Esophagus squamous epithelium (tissue), 4 donors: ENCODE data around the genes PIK3CD and PGD.

- PRO-cap: bidirectional peak, plus-strand start at chr1:9477052, minus-strand start at chr1:9476891
- RAMPAGE, long total RNA, 4 experiments: no peak in any of the 4 experiments
These were observed 62.6 kb upstream of the SLC25A33 start for GRCh38 chr1:9476596-9477124.

GRCh38 chr1:9612917-9614101 lies 24.6 kb downstream of the TMEM201 start:
- PRO-cap: no peak
- RAMPAGE, long total RNA, 4 experiments: start-site peak on the plus strand in 1 of 4 experiments, at chr1:9613103-9613727 at its widest, 12 reads per replicate

GRCh38 chr1:9630995-9631357 lies 20.6 kb upstream of the PIK3CD start:
- PRO-cap: no peak
- RAMPAGE, long total RNA, 4 experiments: no peak in any of the 4 experiments

DNA sequence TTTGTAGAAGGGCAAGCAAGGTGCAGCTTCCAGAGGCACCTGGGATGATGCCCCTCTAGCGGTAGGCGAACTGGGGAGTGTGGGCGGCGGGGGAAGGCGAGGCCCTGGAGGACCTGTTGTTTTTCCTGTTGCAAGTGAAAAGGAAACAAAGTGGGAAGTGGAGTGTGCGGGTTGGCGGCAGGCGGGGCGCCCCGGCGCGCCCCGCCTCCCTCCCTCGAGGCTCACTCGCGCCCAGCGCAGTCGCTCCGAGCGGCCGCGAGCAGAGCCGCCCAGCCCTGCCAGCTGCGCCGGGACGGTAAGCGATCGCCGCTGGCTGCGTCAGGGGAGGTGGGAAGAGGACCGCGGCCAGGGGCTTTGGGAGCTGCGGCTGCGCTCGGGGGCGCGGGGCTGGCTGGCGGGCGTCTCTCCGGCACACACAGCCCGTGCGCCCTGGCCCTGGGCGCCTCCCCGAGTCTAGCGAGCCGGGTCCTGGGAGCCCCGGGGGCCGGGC lies at the start of gene PIK3CD:
PIK3CD (plus strand) TSS at position 224 of the 490 bp plus-strand sequence.
- PRO-cap: bidirectional peak, plus-strand start at position 224 of the sequence, minus-strand start at position 136 of the sequence
- RAMPAGE, long total RNA, 4 experiments: start-site peak on the plus strand in 3 of 4 experiments, centred at positions 225 to 238 of the sequence, 43 to 66 reads per replicate

GRCh38 chr1:9731506-9732289 lies 80.2 kb downstream of the PIK3CD start:
- PRO-cap: no peak
- RAMPAGE, long total RNA, 4 experiments: start-site peak on the minus strand in 1 of 4 experiments, at chr1:9731794-9731798 at its widest, 28 reads per replicate

- PRO-cap: no peak
- RAMPAGE, long total RNA, 4 experiments: no peak in any of the 4 experiments
These were observed 37.1 kb upstream of the CLSTN1 start for GRCh38 chr1:9860615-9861483.

GRCh38 chr1:9871955-9872622 lies 38.0 kb downstream of the CTNNBIP1 start:
- PRO-cap: unidirectional peak, minus-strand start at chr1:9872362
- RAMPAGE, long total RNA, 4 experiments: start-site peak on the minus strand in 1 of 4 experiments, at chr1:9872001-9872008 at its widest, 44 reads per replicate

DNA sequence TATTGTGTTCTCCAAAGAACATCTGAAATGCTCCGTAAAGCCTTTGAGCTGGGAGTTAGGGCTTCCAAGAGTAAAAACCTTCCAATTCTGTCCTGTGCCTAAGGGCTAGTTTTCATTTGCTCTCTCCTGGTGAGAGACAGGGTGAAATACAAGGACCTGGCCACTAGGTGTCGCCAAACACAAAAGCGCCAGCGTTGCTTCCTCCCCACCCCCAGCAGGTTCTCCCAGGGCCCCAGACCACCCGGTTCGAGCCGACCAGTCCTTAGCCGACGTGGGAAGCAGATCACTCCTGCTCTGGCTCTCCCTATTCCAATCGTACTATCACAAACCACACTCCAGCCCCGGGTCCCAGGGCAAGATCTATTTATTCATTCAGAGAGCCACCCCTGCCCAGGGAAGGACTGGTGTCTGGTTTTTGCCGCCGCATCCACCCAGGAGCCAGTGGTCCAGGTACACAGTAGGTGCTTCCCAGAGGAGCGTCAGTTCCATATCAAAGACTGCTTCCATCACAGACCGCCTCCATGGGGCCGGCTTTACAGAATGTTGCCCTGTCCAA lies 35.1 kb downstream of the CTNNBIP1 start:
- PRO-cap: unidirectional peak, plus-strand start at position 265 of the sequence
- RAMPAGE, long total RNA, 4 experiments: no peak in any of the 4 experiments

DNA sequence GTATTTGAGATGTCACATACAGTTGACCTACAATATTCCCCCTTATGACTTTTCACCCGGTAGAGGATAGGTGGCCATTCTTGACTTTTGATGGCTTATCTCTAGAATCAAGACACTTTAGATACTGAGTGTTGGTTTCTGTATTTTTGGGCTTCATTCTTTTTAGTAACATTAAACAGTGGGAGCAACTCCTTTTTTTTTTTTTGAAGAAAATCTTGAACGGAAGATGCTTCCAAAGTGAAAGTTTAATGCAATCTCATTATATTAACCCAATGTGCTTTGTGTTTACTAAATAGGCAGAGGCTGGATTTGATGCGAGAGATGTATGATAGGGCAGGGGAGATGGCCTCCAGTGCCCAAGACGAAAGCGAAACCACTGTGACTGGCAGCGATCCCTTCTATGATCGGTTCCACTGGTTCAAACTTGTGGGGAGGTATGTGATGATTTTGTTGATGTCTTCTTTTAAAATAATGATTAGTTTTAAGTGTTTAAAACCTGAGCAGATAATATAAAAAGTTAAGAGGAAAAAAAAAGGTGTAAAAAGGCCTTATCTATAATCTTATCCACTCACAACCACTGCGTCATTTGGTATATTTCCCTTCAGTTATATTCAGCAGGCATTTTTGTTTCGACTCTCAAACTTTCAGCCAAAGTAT lies 74.3 kb upstream of the PGD start:
- PRO-cap: no peak
- RAMPAGE, long total RNA, 4 experiments: no peak in any of the 4 experiments

GRCh38 chr1:10378461-10379652 lies 20.0 kb upstream of the PGD start:
- PRO-cap: bidirectional peak, plus-strand start at chr1:10378792, minus-strand start at chr1:10378513
- RAMPAGE, long total RNA, 4 experiments: no peak in any of the 4 experiments

- PRO-cap: bidirectional peak, plus-strand start at chr1:10399069, minus-strand start at chr1:10398829
- RAMPAGE, long total RNA, 4 experiments: start-site peak on the plus strand in 4 of 4 experiments, at chr1:10399017-10399097 at its widest, 957 to 3,807 reads per replicate; start-site peak on the minus strand in 2 of 4 experiments, at chr1:10398692-10398885 at its widest, 8 to 23 reads per replicate
These were observed at the start of gene PGD for GRCh38 chr1:10398145-10399193. Gene PGD, plus strand, starts transcription at chr1:10399064.

- PRO-cap: bidirectional peak, plus-strand start at chr1:10415646, minus-strand start at chr1:10415529
- RAMPAGE, long total RNA, 4 experiments: no peak in any of the 4 experiments
These were observed 15.0 kb upstream of the CENPS start for GRCh38 chr1:10415118-10415791.

DNA sequence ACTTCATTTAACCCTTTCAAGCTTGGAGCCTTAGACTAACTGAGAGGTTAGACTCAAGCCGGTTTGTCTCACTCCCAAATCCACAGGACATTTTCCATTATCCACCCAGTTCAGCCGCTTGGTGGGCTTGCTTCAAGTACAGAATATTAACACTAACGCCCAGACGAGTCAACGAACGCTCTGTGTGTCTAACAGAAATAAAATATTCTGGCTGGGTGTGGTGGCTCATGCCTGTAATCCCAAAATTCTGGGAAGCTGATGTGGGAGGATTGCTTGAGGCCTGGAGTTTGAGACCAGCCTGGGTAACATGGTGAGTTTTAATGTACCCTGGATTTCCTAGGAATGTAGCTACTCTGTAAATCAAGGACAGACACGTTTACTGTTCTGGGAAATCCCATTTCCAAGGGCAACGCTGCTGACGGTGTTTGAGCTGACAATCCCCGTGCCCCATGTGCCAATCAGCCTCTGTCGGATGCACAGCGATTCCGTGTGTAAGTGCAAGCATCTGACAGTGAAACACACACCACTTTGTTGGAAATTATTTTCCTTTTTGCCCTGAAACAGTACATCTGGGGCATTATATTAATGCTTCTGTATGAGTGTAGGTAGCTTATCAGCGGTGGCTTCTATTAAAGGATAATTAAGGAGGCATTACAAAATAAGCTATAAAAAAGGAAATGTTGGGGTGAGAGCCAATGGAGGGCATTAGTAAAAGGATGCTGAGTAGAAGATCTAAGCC lies 8.0 kb downstream of the CORT start:
- PRO-cap: no peak
- RAMPAGE, long total RNA, 4 experiments: no peak in any of the 4 experiments

DNA sequence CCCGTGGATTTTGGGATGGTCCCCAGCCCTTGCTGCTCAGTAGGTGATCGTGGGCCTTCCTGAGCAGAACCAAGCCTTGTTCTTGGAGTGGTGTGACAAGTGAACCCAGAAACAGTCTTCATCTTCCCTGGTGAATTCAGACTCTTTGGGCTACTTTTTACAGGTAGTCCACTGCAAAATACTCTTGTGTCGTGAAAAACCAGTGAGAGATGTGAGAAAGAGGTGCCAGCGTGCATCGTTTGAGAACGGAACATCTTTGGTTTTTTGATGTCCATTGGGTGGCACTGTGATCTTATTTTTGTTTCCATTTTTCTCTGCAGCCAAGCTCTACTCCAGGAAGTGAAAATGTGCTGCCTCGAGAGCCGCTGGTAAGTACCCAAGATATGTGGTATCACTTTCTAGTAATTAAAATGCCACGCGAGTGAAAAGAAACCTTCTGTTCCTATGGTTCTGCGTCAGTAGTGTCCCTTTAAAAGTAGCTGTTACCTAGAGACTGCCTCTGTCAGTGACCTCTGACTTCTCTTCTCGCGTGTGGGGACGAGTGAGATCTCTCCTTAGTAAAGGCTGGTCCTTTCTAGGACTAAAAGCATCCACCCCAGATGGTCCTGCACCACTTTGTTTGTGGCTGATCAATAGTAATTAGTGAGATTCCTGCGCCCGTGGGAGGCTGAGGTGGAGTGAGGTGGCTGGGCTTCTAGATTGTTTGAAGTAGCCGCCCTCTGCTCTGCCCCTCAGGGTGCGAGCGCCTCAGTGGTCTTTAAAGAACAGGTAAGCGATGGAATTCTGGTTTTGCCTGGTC lies 20.4 kb downstream of the PEX14 start:
- PRO-cap: no peak
- RAMPAGE, long total RNA, 4 experiments: no peak in any of the 4 experiments

DNA sequence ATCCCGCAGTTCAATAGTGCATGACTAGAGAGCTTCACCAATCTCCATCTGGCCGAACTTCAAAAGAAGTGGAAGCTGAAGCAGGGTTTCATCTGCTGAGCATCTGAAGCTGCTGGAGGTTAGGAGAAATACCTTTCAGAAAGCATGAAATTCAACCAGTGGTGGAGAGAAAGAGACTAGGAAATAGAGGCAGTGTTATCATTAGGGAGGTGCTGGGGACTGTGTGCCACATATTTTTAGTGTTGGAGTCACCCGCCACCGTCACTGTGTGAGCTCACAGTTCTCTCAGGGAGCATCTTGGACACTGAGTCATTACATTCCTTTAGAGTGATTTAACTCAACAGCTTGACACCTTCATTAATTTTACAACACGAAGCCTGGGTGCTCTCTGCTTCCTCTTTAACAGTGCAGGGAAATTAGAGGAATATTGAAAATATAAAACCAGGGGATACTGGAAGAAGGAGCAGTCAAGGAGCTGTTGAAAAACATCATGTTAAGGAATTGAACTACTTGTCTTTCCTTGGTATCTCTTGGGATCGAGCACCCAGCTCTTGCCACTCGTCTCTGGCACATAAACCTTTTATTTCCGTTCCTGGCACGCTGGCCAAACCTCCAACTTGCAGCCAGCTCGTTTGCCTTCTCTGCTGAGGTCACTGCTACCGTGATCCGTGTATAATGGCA lies 53.6 kb downstream of the PEX14 start:
- PRO-cap: bidirectional peak, plus-strand start at position 360 of the sequence, minus-strand start at position 221 of the sequence
- RAMPAGE, long total RNA, 4 experiments: no peak in any of the 4 experiments

GRCh38 chr1:10528923-10529564 lies 54.3 kb downstream of the PEX14 start:
- PRO-cap: no peak
- RAMPAGE, long total RNA, 4 experiments: no peak in any of the 4 experiments

DNA sequence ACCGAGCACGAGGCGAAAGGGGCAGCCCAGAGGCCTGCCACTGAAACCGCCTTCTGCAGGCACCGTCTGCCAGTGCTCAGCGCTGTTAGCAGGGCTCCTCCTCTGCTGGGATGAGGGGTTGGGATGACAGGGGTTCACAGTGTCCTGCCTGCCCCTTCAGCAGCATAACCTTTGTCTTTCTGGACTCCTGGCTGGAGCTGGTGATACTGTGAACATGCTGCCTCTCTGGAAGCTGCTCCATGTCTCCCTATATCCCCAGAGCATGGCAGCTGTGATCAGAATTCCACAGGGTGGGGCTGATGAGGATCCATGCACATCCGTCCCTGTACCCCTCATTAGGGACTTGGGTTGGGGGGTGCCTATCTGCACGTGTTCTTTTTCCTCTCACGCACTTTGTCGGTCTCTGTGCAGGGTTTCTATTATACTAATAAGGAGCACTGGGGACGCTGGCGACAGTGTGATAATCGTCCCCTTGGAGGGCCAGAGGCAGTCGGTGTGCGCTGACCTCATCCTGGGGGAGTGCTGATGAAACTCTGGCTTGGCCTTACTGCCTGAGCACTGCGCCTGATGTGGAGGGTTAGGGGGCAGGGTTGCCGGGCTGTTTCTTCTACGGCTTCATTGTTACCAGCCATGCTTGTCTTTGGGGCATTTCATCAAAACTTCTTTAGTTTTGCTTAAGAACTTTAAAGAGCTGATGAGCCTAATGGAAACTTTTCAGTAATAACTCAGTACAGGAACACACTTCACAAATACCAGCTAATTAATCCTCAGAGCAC lies 81.5 kb downstream of the PEX14 start:
- PRO-cap: no peak
- RAMPAGE, long total RNA, 4 experiments: no peak in any of the 4 experiments

DNA sequence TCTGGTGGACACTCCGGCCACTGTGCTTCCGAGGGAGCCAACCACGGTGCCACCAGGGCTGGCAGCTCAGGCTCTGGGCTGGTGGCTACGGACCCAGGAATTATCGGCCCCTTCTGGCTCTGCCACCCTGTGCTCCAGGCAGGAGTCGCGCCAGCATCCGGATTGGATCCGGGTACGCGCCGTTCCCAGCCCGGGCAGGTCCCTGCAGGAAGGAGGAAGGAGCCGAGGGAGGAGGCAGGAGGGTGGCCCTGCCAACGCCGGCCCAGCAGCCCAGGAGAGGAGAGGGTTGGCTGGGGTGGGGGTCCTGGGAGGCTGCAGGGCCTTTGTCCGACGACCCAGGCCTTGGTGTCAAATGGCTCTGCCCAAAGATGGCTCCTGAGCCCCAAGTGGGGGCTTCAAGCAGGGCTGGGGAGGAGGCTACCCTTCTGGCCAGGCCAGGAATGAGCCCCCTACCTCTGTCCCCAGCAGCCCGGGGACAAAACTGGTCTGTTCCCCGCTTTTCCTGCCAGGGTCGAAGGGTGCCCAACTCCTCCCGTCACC lies 160.4 kb downstream of the CASZ1 start:
- PRO-cap: bidirectional peak, plus-strand start at position 210 of the sequence, minus-strand start at position 164 of the sequence
- RAMPAGE, long total RNA, 4 experiments: no peak in any of the 4 experiments

GRCh38 chr1:10675027-10675684 lies 121.3 kb downstream of the CASZ1 start:
- PRO-cap: no peak
- RAMPAGE, long total RNA, 4 experiments: no peak in any of the 4 experiments

DNA sequence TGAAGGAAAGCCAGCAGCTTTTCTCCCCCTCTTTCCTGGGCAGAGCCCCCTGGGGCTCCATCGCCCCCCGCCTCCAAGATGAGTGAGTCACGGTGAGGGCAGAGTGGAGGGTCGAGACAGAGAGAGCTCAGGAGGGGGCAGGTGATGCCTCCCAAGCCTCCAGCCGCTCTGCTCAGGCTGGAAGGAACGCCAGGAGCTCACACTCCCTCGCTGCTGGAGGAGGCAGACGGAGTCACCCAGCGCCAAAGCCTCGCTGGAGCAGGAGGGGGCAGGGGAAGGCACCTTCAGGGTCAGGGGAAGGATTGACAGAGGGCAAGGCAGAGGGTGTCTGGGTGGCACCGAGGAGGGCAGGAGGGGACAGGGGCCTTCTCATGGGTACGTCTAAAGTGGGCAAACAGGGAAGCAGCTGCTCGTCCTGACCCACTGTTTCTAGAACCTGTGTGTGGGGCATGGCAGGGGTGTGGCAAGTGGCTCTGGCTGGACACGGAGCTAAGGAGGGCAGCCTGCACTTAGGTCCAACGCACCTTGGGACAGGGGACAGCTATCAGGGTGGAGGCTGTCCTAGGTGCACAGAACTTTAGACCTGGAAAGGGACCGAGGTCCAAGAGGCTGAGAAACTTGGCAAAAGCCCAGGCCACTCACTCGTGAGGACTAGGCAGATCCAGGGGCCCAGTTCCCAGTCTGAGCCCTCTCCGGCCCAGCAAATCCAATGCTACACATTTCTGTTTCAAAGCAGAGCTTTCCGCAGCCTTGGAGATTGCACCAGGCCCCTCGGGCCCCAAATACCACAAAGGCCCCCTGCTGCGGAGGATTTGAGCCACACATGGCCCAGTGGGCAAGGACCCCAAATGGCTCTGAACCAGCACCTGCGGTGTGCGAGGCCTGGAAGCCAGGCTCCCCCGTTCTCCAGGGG lies 119.2 kb downstream of the CASZ1 start:
- PRO-cap: no peak
- RAMPAGE, long total RNA, 4 experiments: no peak in any of the 4 experiments